ENCODE measurements around a stretch of chr6.

- PRO-cap, 2 experiments = no peak in any of the 2 experiments
These were observed 326.2 kb upstream of the PRDM1 start for GRCh38 chr6:105759850-105760470.

DNA sequence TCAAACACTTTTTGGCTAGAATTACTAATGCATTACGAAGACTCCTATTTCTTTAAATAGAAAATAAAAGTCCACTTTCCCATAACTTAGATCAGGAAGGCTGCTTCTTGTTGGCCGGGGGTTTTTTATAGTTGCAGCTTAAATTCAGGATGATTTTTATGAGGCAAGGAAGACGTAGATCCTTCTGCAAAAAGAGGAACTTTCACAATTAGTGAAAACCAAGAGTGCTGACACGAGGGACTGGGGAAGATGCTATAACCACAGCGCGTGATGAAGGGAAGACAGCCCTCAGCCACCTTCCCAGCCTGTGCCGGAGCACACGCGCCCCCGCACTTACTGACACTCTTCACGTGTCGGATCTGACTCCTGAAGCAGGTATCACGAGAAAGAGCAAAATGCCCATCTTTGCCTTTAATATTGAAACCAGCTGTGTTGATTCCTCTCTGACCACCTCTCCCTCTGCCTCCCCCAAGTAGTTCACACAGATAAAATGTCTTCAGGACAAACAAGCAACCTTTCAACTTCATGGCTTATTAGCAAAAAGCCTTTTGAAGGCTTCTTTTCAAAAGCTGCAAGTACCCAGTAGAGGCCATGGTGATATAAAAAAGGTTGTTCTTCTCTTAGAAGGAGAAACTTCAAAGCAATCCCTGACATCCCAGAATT lies 205.9 kb upstream of the PRDM1 start:
- PRO-cap, 2 experiments = peak in 1 of 2 experiments; most common plus-strand start position 291 of the sequence (in 1); most common minus-strand start position 151 of the sequence (in 1)

- PRO-cap, 2 experiments = no peak in any of the 2 experiments
These were observed 204.6 kb upstream of the PRDM1 start for GRCh38 chr6:105881540-105881901.

DNA sequence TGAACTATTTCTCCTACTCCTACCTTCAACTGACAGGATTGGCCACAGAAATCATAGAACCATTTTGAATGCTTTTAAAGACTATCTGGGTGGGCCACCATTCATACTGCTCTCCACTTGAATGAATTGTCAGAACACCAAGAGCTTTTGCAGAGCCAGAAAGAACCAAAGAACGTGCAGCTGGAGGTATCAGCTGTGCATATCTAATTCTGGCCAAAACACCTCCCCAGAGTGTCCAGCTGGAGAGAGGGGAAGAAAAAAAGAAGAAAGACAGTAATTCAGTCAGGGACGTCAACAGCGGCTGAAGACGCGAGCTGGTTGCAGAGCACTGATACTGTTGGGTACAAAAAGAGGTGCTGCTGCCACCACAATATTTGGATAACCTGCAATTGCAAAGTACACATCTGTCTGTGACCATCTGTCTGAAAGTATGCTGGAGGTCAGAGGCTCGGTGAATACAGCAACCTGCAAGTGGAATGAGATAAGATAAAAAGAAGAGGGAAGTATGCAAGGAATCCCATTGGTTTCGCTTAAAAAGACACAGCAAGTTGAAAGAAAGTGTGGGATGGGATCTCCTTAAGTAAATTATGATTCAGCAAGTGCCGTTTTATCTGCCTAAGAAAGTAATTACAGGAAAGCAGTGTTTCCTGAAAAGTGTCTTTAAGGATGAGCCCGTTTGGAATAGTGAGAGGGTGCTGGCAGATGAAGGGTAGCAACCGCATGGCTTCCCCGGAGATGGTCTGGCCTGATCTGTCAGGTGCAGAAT lies 190.0 kb upstream of the PRDM1 start:
- PRO-cap, 2 experiments = no peak in any of the 2 experiments

DNA sequence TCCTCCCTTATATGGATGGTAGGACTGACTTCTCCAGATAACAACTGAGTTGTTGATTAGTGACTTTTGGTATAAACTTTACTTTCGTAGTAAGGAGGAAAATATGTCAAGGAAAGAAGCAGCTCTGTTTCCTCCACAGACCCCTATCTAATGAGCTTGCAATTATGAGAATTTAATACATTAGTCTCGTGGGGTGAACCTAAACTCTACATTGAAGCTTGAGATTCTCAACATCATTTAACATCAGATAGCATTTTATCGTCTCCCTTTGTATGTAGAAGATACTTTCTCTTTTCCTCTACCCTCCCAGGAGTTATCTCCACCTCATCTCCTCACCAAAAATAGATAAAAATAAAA lies 79.9 kb upstream of the PRDM1 start:
- PRO-cap, 2 experiments = no peak in any of the 2 experiments

- PRO-cap, 2 experiments = no peak in any of the 2 experiments
These were observed 39.6 kb upstream of the PRDM1 start for GRCh38 chr6:106046469-106046911.

GRCh38 chr6:106089641-106090591 lies 3.8 kb downstream of the PRDM1 start:
- PRO-cap, 2 experiments = no peak in any of the 2 experiments

- PRO-cap, 2 experiments = no peak in any of the 2 experiments
These were observed 15.9 kb downstream of the PRDM1 start for GRCh38 chr6:106102043-106102470.

- PRO-cap, 2 experiments = no peak in any of the 2 experiments
These were observed 28.5 kb downstream of the PRDM1 start for GRCh38 chr6:106114472-106115180.

- PRO-cap, 2 experiments = peak in 2 of 2 experiments; most common plus-strand start chr6:106509632 (in 2)
These were observed 119.9 kb downstream of the RTN4IP1 start for GRCh38 chr6:106509290-106509932.

DNA sequence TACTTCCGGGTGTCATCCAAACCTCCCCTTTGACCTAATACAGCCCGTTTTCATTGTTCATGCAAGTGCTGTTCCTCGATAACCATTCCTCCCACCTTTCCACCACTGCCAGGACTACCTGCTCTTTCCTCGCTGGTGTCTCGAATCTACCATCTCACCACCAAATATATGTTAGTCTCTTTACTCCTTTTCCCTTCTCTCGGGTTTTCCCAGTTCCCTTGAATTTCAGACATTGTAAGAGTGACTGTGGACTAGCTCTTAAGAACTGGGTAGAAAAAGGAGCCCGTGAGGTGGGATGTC lies 61.4 kb downstream of the RTN4IP1 start:
- PRO-cap, 2 experiments = no peak in any of the 2 experiments

- PRO-cap, 2 experiments = no peak in any of the 2 experiments
These were observed 73.9 kb downstream of the QRSL1 start for GRCh38 chr6:106703057-106703819.

- PRO-cap, 2 experiments = no peak in any of the 2 experiments
These were observed 111.0 kb downstream of the QRSL1 start for GRCh38 chr6:106740339-106740811.

DNA sequence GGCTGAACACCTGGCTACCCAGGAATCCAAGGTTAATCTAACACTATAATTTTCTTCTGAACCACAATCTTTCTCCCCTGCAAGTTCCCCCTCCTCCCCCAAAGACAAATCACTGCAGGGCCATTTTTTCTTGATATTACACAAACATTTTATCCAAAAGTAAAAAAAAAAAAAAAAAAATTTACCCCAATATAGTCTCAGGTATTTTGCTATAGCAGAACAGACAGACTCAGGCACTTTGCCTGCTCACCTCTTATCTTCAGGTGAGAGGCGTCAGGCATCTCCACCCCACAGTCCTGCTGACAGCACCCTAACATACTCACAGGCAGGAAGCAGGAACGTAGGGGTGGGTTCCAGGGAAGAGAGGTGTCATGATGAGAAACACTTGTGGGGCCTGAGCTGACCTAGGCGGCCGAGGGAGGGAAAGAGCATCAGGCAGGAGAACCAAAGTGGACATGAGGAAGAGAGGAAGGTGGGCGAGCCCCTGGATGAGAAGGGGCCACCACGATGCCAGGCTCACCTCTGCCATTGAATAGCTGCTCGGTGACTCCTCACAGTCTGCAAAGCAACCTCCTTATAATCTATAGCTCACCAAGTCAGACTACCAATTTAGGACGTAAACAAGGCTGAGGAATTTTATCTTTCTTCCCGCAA lies 152.7 kb downstream of the QRSL1 start:
- PRO-cap, 2 experiments = no peak in any of the 2 experiments

- PRO-cap, 2 experiments = no peak in any of the 2 experiments
These were observed 169.9 kb downstream of the QRSL1 start for GRCh38 chr6:106798971-106800017.

GRCh38 chr6:107540638-107541046 lies 50.7 kb downstream of the SOBP start:
- PRO-cap, 2 experiments = no peak in any of the 2 experiments

DNA sequence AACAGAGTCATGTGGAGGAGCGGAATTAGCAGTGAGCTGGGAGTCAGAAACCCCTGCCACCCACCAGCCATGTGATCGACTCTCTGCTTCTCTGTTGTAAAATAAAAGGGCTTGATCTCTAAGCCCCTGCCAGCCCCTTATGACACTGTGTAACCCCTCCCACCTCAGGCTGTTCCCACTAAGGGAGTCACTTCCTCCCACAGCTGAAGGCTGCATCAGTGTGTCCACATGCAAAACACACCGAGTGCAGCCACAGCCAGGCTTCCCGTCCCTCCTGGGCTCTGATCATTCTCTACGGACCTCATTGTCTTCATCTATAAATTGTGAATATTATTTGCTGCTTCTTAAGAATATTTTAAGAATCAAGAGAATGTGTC lies 110.9 kb downstream of the SCML4 start:
- PRO-cap, 2 experiments = no peak in any of the 2 experiments

DNA sequence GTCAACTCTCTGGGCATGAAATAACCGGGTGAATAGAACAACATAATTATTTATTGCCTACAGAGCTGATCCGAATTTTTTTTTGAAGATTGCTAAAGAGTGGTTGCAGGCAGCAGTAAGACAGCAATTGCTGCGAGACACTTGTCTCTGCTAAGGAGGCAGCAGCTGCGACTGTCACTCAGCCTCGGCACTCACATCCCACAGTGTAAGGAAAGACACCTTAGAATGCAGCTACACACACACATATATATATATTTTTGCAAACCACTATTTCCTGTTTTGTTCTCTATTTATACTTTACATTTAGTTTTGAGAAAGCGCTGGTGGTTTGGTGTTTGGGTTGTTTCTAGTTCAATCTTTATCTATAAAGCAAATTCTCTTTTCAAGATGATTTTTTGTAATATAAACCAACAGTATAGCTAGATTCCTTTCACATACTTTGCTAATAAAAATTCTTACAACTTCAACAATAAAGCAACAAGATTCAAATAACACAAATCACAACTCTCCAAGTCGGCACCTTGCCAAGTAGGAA lies 36.8 kb downstream of the SCML4 start:
- PRO-cap, 2 experiments = no peak in any of the 2 experiments

- PRO-cap, 2 experiments = no peak in any of the 2 experiments
These were observed 3.9 kb downstream of the SCML4 start for GRCh38 chr6:107819901-107820946.

- PRO-cap, 2 experiments = no peak in any of the 2 experiments
These were observed 6.1 kb downstream of the OSTM1 start for GRCh38 chr6:108068158-108069090.

Measured in monocyte (primary cell).